ENCODE results near the gene SYPL1.

GRCh38 chr7:102988704-102989833 lies 76.3 kb downstream of the LRRC17 start:
- PRO-cap = no peak

- PRO-cap = bidirectional peak, plus-strand start at chr7:103075528, minus-strand start at chr7:103075422
Observed at GRCh38 chr7:103075258-103075895, 437 bp downstream of the ARMC10 start.

DNA sequence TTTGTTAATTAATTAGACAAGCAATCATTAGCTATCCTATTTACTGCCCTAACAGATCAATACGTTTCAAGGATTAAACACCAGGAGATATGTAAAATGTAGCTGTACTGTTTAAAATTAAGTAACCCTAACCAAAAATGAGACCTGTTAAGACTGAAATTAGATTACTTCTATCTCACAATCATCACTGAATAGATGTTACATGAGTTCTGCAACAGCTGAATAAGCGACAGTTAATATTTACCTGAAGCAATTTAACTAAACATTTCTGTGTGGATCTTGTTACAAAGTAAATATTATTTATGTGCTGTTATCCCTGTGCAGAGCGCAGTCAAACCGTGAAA lies 122.6 kb downstream of the RELN start:
- PRO-cap = no peak

- PRO-cap = no peak
Observed at GRCh38 chr7:104130176-104131244, 77.3 kb downstream of the ORC5 start.

DNA sequence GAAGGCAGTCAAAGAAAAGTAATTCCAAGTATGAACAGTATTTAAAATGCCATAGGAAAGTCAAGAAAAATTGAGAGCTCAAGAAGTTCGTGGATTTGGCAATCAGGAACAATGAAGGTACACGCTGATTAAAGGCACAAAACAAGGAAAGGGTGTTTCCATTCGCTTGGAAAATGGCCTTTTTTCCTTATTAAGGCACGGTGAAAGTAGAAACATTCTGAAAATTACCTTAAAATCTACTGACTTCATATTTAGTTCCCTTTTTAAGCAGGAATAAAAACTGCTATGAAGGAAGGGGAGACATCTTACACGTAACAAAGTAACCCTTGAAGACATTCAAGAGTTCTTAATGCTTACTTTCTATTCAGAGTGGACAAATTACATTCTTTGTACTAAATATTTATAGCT lies 3.2 kb upstream of the KMT2E start:
- PRO-cap = no peak

- PRO-cap = no peak
Observed at GRCh38 chr7:105264569-105265429, 123.9 kb downstream of the SRPK2 start.

DNA sequence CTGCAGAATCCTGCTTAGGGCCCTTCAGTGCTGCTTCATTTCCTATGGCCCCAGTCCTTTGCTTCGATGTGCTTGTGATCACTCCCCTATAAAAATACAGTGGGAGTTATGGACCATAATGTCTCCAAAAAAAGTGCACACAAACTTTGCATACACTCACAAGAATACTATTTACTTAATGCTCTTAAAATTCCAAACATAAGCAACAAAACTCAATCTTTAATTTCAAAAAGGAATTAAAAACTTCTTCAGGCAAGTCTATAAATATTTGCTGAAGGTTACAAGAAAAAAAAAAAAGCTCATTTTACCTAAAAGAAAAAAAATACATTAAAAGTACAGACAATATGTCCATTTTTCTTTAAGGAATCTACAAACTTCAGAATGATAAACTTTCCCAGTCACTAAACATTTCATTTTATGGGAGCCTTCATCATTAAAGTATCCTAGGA lies 79.7 kb downstream of the SRPK2 start:
- PRO-cap = no peak

DNA sequence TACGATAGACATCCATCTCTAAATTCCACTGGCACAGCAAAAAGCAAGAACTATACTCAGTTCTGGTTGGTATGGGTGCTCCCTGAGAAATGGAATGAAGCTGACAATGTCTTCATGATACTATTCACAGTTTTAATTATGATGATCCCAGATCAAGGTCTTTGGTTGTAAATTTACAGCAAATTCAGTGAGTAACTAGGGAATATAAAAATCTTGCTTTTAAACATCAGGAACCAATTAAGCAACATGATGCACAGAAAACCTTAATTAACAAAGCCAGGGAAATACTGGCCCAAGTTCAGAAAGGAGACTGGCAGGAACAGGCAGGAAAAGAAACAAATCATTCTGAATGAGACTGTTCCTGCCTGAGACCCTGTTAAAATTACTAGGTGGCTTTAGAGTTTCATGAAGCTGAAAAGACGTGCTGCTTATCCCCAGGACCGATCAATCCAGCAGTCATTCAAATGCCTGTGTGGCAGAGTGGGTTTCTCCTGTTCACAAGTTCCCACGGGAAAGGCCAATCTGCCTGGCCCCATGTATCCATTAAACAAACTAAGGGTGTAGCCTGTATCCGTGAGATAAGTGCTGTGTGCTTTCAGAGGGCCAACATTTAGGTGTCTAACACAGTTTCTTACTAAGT lies 34.5 kb downstream of the PUS7 start:
- PRO-cap = no peak

- PRO-cap = no peak
Observed at GRCh38 chr7:105823006-105823895, 53.1 kb downstream of the ATXN7L1 start.

DNA sequence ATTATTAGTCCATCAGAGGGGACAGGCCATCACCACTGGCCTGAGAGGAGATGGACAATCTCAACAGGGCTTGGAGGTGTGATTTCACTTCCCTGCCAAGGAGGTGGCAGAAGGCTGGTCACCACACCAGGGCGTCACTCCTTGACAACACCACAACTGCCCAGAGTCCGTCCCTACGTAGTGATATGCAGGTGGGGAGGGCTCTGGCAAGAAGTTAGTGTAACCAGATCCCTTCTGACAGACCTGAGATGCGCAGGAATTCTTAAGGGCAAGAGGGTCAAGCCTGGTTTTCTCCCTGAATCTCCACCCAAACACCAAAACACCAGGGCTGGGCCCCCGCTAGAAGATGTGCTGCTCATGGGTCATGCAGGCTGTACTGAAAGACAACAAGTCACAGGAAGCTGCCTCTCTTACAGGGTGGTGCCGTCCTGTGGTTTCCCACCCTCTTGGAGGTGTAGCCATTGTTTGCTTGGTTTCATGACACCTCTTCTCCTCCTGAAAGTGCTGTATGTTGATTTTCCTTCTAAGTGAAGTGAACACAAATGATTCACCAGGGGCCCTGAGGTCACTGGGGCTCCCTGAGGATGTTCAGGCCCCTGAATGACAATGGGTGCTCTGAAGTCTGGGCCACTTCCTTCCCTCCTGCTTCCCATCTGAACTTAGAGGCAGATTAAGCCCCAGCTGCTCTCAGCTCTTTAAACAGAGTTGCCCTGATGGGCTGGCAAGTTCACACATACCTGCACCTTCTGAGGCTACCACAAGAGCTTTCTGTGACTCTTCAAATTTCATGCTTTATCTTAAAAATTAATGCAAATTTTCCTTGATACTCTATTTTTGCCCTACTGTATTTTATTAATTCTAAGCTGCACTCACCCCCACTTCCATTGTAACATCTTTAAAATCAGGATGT lies 27.0 kb downstream of the ATXN7L1 start:
- PRO-cap = no peak

DNA sequence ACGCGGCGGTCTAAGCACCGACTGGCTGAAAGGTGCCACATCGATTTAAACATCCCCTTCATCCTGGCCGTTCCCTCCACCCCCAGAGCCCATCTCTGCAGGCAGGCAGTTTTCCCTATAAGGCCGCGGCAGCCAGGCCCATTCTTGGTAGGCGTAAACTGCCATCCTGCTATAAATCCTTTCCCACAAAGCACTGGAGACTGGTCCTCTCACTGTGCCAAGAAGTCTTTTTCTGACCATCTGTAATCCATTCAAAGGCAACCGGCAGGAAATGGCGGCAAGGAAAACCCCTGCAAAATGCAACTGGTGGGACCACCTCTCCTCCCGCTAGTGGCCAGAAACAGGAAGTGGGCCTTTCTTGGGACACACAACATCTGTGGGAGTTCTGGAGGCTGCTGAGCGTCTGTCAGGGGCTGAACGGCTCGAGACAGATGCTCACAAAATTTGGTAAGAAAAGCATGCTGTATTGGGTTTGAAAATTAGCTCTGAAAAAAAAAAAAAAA lies 22.4 kb downstream of the ATXN7L1 start:
- PRO-cap = no peak

GRCh38 chr7:105939998-105940450 lies 23.0 kb upstream of the CDHR3 start:
- PRO-cap = no peak

DNA sequence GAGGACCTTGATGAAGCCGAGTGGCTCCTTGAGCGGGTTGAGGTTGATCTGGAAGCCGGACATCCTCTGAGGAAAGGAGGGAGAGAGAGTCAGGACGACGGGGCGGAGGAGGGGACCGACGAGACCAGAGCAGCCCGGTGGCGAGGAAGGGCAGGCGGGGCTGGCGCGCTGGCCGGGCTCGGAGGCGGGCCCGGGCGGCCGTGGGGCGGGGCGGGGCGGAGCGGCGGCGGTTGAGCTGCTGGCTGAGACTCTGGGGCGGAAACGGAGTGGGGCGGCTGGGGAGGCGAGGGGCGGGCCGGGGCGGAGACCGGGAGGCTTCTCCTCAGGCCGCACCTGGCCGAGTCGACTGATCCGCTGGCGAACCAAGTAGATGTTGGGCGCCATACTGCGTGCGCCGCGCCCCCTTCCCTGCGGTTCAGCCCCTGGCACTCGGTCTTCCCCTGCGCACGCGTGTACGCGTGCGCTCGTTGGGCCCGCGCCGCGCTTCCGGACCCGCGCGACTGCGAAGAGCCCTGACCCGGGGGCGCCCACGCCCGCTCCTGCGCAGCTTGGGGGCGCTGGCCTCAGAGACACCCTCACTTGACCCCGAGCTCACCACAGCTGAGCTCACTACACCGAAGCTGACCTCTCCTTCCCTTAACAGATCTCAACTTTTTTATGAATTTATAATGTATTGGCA lies at the start of gene SYPL1:
Gene SYPL1, minus strand, starts transcription at position 167 of the 679 bp plus-strand sequence.
- PRO-cap = bidirectional peak, plus-strand start at position 339 of the sequence, minus-strand start at position 146 of the sequence

DNA sequence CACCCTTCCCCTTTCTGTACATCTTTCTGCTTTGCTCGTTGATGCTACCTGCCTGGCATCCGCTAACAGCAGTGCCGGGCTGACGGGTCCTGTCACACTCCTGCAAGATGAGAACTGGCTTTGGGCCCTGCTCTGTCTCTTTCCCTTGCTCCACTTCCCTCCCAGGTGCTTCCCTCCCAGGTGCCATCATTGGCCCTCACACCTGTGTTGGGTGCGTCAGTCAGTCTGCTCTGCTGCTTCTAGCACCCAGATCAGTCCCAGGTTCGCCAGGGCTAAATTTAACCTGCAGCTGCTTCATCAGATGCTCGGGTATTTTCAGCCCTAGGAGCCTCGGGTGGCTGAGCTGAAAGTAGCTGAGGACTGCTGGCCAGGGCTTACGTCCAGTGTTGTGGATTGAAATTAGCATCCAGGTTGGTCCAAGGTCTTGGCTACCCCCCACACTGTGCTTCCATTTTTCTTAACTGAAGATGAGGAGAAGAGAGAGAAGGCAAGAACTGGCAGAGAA lies 65.6 kb upstream of the SYPL1 start:
- PRO-cap = no peak

DNA sequence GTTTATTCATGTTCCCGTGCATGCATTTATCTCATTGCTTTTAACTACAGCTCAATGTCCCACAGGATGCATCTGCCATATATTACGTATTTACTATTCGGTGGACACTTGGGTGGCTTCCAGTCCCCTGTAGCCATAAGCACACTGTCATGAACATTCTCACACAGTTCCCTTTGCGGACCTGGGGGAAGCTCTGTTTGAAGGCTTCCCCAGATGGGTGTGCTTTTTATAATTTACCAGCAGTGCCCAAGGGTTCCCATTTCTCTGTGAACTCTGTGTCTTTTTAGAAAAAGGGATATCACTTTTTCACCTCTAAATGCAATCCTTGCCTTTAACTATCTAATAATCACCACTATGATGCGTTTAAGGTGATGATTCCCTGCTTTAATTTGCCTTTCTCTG lies 122.2 kb downstream of the CCDC71L start:
- PRO-cap = no peak

GRCh38 chr7:106598648-106599267 lies 62.2 kb downstream of the CCDC71L start:
- PRO-cap = no peak

- PRO-cap = no peak
Observed at GRCh38 chr7:106747302-106747712, 86.3 kb upstream of the CCDC71L start.

- PRO-cap = no peak
Observed at GRCh38 chr7:106747896-106748211, 86.9 kb upstream of the CCDC71L start.

DNA sequence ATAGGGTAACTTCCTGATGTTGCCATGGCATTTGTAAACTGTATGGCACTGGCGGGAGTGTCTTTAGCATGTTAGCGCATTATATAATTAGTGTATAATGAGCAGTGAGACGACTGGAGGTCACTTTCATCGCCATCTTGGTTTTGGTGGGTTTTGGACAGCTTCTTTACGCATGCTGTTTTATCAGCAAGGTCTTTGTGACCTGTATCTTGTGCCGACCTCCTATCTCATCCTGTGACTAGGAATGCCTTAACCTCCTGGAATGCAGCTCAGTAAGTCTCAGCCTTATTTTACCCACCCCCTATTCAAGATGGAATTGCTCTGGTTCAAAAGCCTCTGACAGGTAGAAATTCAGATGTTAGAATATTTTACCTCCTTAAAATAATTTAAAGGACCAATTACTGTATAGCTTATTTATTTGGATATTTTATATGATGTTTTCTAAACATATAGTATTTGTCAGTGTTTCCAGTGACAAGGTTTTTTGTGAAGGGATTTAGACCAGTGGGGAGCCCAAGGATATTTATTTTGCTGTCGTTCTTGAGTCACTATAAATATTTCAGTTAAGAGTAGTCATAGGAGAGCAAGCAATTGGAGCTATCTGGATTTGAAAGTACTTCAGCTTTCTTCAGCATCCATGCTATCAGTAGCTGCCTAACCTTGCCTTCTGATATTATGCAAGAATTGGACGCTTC lies 90.0 kb upstream of the PIK3CG start:
- PRO-cap = no peak

- PRO-cap = no peak
Observed at GRCh38 chr7:106869532-106870717, 4.8 kb downstream of the PIK3CG start.

All from LUHMES (cell line).